GM12878 (cell line): ENCODE measurements around the gene SCN2B.

GRCh38 chr11:117828517-117829097, 4.1 kb upstream of the FXYD2 start:
- RAMPAGE, long total RNA: no peak
- RRBS, 2 experiments: 2 to 4% methylated on average over 4 to 6 of the region's 10 CpGs
CAGE:
- cytosol, long polyA minus RNA: no peak
- cytosol, long polyA plus RNA: no peak
- long polyA plus RNA: no peak
- nucleolus, long total RNA: no peak
- nucleus, long polyA plus RNA: no peak
- nucleus, long total RNA: no peak

GRCh38 chr11:117946814-117947233, 17.6 kb upstream of the TMPRSS13 start:
- RAMPAGE, long total RNA: no peak
- RRBS, 2 experiments: no CpG with 5 or more reads among the region's 2 CpGs
CAGE:
- cytosol, long polyA minus RNA: no peak
- cytosol, long polyA plus RNA: no peak
- long polyA plus RNA: no peak
- nucleolus, long total RNA: no peak
- nucleus, long polyA plus RNA: no peak
- nucleus, long total RNA: no peak

GRCh38 chr11:117993213-117993657, 7.0 kb downstream of the IL10RA start:
- RAMPAGE, long total RNA: no peak
- RRBS, 2 experiments: no CpG with 5 or more reads among the region's 6 CpGs
CAGE:
- cytosol, long polyA minus RNA: no peak
- cytosol, long polyA plus RNA: no peak
- long polyA plus RNA: no peak
- nucleolus, long total RNA: no peak
- nucleus, long polyA plus RNA: no peak
- nucleus, long total RNA: no peak

DNA sequence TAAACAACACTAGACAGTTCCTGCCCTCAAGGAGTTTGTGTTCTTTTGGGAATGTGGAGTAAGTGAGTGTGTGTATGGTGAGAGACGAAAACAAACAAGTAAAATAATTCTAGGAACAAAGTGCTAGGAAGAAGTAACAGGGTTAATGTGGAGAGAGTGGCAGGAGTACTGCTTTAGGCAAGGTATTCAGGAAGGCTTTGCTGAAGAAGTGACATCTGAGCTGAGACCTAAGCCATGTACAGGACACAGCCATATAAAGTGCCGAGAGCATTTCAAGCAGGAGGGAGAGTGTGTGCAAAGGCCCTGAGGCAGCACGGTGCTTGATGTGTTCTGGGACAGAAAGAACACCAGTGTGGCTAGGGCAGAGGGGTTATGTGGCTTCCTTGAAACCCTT, 11.5 kb downstream of the IL10RA start:
- RAMPAGE, long total RNA: no peak
- RRBS, 2 experiments: no CpG with 5 or more reads among the region's 3 CpGs
CAGE:
- cytosol, long polyA minus RNA: no peak
- cytosol, long polyA plus RNA: no peak
- long polyA plus RNA: no peak
- nucleolus, long total RNA: no peak
- nucleus, long polyA plus RNA: no peak
- nucleus, long total RNA: no peak

GRCh38 chr11:118176358-118176774, at the start of gene SCN2B:
Gene SCN2B (minus strand): TSS chr11:118176639.
- RAMPAGE, long total RNA: no peak
- RRBS, 2 experiments: no CpG with 5 or more reads among the region's 7 CpGs
CAGE:
- cytosol, long polyA minus RNA: no peak
- cytosol, long polyA plus RNA: no peak
- long polyA plus RNA: no peak
- nucleolus, long total RNA: no peak
- nucleus, long polyA plus RNA: no peak
- nucleus, long total RNA: no peak

DNA sequence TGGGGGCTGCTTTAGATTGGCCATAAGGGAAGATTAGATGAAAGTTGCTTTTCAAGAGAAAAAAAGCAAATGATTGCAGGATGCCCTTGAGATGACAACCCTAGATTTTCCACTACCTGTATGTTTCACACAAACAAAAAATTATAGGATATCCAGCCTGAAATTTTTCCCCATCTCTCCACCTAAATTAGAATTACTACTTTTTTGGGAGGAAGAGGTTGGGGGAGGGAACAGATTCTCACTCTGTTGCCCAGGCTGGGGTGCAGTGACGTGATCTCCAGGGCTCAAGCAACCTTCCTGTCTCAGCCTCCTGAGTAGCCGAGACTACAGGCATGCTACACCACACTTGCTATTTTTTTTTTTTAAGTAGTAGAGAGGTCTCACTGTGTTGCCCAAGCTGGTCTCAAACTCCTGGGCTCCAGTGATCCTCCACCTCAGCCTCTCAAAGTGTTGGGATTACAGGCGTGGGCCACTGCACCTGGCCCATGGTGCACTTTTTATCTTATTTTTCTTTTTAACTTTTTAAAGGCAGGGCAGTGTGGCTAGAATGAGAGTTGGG, 9.6 kb downstream of the JAML start:
- RAMPAGE, long total RNA: no peak
- RRBS, 2 experiments: no CpG with 5 or more reads among the region's 3 CpGs
CAGE:
- cytosol, long polyA minus RNA: no peak
- cytosol, long polyA plus RNA: no peak
- long polyA plus RNA: no peak
- nucleolus, long total RNA: no peak
- nucleus, long polyA plus RNA: no peak
- nucleus, long total RNA: no peak

DNA sequence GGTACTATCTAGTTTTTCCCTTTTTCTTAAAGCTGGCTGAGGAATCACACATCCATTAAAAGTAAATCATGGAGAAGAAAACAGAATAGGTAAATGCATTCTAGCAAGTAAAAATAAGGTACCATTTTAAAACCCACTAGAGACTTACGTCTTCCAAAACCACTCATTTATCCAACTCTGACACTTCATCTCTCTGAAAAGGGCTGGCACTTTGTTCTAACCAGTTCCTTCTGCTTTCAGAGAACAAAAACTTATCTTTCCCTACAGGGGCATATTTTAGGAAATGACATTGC, 11.3 kb downstream of the MPZL3 start:
- RAMPAGE, long total RNA: no peak
- RRBS, 2 experiments: no CpG with 5 or more reads among the region's 1 CpG
CAGE:
- cytosol, long polyA minus RNA: no peak
- cytosol, long polyA plus RNA: no peak
- long polyA plus RNA: no peak
- nucleolus, long total RNA: no peak
- nucleus, long polyA plus RNA: no peak
- nucleus, long total RNA: no peak

GRCh38 chr11:118263075-118263561, 979 bp downstream of the MPZL2 start:
- RAMPAGE, long total RNA: no peak
- RRBS, 2 experiments: no CpG with 5 or more reads among the region's 4 CpGs
CAGE:
- cytosol, long polyA minus RNA: no peak
- cytosol, long polyA plus RNA: no peak
- long polyA plus RNA: no peak
- nucleolus, long total RNA: no peak
- nucleus, long polyA plus RNA: no peak
- nucleus, long total RNA: no peak

- RAMPAGE, long total RNA: no peak
- RRBS, 2 experiments: no CpG with 5 or more reads among the region's 8 CpGs
CAGE:
- cytosol, long polyA minus RNA: no peak
- cytosol, long polyA plus RNA: no peak
- long polyA plus RNA: no peak
- nucleolus, long total RNA: no peak
- nucleus, long polyA plus RNA: no peak
- nucleus, long total RNA: no peak
These were observed 745 bp upstream of the MPZL2 start for GRCh38 chr11:118264798-118265285.

DNA sequence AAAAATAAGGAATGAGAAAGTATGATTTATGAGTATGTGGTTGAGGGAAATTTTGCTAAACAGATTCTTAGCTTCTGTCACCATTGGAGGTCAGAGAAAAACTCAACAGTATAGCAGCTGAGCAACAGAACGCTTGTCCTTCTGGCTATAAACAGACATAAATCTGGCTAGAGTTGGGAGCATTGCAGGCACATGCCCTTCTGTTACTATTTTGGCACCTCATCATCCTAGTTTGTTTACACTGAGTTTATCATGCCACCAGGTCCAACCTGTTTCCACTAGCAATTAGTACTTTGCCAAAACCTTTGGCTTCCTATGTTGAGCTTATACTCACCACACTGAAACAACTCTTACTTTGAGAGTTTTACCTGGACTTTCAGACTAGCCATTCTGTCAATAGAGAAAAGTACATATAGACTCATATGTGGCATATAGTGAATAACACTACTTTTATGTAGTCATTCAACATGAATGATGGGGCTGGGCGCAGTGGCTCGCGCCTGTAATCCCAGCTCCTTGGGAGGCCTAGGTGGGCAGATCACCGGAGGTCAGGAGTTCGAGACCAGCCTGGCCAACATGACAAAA, 7.0 kb downstream of the UBE4A start:
- RAMPAGE, long total RNA: no peak
- RRBS, 2 experiments: no CpG with 5 or more reads among the region's 6 CpGs
CAGE:
- cytosol, long polyA minus RNA: no peak
- cytosol, long polyA plus RNA: no peak
- long polyA plus RNA: no peak
- nucleolus, long total RNA: no peak
- nucleus, long polyA plus RNA: no peak
- nucleus, long total RNA: no peak

GRCh38 chr11:118435835-118436304, 422 bp upstream of the KMT2A start:
- RAMPAGE, long total RNA: no peak
- RRBS, 2 experiments: 1 to 2% methylated on average over 19 of the region's 41 CpGs
CAGE:
- cytosol, long polyA minus RNA: no peak
- cytosol, long polyA plus RNA: no peak
- long polyA plus RNA: no peak
- nucleolus, long total RNA: no peak
- nucleus, long polyA plus RNA: no peak
- nucleus, long total RNA: no peak

DNA sequence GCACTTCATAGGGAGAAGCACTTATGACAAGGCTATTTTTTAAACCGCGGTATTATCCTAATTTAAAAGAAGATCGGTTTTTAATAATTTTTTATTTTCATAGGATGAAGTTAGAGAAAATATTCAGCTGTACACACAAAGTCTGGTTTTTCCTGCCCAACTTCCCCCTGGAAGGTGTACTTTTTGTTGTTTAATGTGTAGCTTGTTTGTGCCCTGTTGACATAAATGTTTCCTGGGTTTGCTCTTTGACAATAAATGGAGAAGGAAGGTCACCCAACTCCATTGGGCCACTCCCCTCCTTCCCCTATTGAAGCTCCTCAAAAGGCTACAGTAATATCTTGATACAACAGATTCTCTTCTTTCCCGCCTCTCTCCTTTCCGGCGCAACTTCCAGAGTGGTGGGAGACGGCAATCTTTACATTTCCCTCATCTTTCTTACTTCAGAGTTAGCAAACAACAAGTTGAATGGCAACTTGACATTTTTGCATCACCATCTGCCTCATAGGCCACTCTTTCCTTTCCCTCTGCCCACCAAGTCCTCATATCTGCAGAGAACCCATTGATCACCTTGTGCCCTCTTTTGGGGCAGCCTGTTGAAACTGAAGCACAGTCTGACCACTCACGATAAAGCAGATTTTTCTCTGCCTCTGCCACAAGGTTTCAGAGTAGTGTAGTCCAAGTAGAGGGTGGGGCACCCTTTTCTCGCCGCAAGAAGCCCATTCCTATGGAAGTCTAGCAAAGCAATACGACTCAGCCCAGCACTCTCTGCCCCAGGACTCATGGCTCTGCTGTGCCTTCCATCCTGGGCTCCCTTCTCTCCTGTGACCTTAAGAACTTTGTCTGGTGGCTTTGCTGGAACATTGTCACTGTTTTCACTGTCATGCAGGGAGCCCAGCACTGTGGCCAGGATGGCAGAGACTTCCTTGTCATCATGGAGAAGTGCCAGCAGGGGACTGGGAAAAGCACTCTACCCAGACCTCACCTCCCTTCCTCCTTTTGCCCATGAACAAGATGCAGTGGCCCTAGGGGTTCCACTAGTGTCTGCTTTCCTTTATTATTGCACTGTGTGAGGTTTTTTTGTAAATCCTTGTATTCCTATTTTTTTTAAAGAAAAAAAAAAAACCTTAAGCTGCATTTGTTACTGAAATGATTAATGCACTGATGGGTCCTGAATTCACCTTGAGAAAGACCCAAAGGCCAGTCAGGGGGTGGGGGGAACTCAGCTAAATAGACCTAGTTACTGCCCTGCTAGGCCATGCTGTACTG, 3.2 kb upstream of the TTC36 start:
- RAMPAGE, long total RNA: no peak
- RRBS, 2 experiments: no CpG with 5 or more reads among the region's 11 CpGs
CAGE:
- cytosol, long polyA minus RNA: start-site peak on the plus strand centred at position 1,122 of the sequence, 8 bp wide, 18 reads
- cytosol, long polyA plus RNA: no peak
- long polyA plus RNA: no peak
- nucleolus, long total RNA: start-site peak on the minus strand centred at position 674 of the sequence, 61 bp wide, 5 reads; start-site peak on the minus strand centred at position 1,099 of the sequence, 69 bp wide, 7 reads
- nucleus, long polyA plus RNA: no peak
- nucleus, long total RNA: no peak

DNA sequence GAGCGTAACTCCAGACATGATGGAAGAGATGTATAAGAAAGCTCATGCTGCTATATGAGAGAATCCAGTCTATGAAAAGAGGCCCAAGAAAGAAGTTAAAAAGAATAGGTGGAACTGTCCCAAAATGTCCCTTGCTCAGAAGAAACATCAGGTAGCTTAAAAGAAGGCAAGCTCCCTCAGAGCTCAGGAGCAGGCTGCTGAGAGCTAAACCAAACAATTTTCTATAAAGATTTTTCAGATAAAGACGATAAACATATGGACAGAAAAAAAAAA, 4.4 kb downstream of the IFT46 start:
- RAMPAGE, long total RNA: no peak
- RRBS, 2 experiments: no CpG with 5 or more reads among the region's 2 CpGs
CAGE:
- cytosol, long polyA minus RNA: no peak
- cytosol, long polyA plus RNA: start-site peak on the plus strand centred at position 80 of the sequence, 5 bp wide, 8 and 17 reads in 2 replicates
- long polyA plus RNA: start-site peak on the plus strand centred at position 80 of the sequence, 5 bp wide, 22 and 21 reads in 2 replicates
- nucleolus, long total RNA: no peak
- nucleus, long polyA plus RNA: no peak
- nucleus, long total RNA: no peak

DNA sequence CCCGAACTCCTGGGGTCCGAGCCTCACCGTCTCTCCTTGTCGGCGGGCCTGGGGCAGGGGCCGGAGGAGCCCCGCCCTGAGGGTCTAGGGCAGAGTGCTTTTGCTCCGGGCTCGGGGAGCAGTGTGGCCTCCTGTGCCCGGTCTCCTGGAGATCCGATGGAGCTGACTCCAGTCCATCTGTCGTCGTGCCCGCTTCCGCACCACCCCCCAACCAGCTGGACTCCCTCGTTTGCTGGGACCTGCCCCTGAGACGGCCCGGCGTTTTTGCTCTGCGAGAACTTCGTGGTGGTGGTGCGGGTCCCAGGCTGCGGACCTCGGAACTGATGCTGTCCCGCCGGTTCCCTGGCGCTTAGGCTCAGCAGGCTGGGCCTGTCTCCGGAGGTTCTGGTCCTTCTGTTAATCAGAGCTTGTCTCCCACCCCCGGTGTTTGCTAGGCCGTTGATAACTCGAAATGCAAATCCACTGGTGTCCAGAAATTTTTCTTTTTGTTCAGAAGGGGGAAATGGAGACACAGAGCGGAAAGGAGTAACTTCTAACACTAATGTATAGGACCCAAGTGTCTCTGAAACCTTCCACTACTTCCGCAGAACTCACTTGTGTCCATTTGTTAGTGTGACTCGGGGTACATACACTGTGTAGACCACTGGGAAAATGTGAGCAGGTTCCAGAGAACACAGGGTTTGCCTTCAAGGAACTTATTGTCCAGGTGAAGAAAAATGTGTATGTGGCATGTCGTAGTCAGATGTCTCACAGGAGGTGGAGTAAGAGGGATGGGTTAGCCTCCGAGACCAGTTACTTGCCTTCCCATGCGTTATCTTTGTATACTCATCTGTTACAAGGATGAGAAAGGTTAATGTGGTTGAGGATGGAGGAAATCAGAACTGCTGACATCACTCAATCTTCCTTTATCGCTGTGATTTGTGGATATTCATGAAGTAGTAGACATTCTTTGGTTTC, 638 bp downstream of the ARCN1 start:
- RAMPAGE, long total RNA: no peak
- RRBS, 2 experiments: under 1 to 1% methylated on average over 12 to 19 of the region's 38 CpGs
CAGE:
- cytosol, long polyA minus RNA: no peak
- cytosol, long polyA plus RNA: no peak
- long polyA plus RNA: no peak
- nucleolus, long total RNA: no peak
- nucleus, long polyA plus RNA: no peak
- nucleus, long total RNA: no peak

GRCh38 chr11:118612117-118612930, 4.9 kb downstream of the PHLDB1 start:
- RAMPAGE, long total RNA: no peak
- RRBS, 2 experiments: 14 to 27% methylated on average over 4 of the region's 7 CpGs
CAGE:
- cytosol, long polyA minus RNA: no peak
- cytosol, long polyA plus RNA: no peak
- long polyA plus RNA: no peak
- nucleolus, long total RNA: no peak
- nucleus, long polyA plus RNA: no peak
- nucleus, long total RNA: no peak

DNA sequence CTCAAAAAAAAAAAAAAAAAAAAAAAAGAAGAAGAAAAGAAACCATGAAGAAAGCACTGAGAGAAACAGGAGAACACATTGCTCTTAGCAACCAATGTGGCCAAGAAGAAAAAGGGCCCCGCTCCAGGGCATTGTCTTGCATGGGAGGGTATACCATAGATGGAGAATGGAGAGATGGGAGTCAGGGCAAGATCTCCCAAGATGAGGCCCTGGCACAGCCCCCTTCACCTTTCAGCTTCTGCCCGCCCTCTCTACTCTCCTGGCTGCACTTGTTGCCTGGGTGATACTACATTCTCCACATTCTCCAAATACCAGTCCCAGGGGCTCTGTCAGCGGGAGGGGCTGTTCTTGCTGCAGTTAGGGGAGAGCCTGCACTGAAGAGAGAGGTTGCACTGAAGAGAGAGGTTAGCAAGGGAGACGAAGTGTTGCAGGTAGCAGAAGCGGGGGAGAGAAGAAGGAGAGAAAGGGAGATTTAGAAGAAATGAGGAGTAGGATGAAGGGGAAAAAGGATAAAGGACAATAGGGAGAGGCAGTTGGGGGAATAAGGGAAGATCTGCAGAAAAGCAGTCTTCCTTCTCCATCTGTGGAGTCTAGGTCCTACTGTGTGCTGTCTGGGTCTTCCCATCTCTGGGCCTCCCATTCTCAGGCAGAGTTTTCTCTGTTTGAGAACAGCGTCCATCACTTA, 7.9 kb downstream of the PHLDB1 start:
- RAMPAGE, long total RNA: no peak
- RRBS, 2 experiments: no CpG with 5 or more reads among the region's 6 CpGs
CAGE:
- cytosol, long polyA minus RNA: no peak
- cytosol, long polyA plus RNA: no peak
- long polyA plus RNA: no peak
- nucleolus, long total RNA: no peak
- nucleus, long polyA plus RNA: no peak
- nucleus, long total RNA: no peak

GRCh38 chr11:118699390-118699952, 20.0 kb upstream of the TREH start:
- RAMPAGE, long total RNA: no peak
- RRBS, 2 experiments: no CpG with 5 or more reads among the region's 3 CpGs
CAGE:
- cytosol, long polyA minus RNA: no peak
- cytosol, long polyA plus RNA: no peak
- long polyA plus RNA: no peak
- nucleolus, long total RNA: no peak
- nucleus, long polyA plus RNA: no peak
- nucleus, long total RNA: no peak

GRCh38 chr11:118762616-118763019, 28.3 kb downstream of the DDX6 start:
- RAMPAGE, long total RNA: no peak
CAGE:
- cytosol, long polyA minus RNA: no peak
- cytosol, long polyA plus RNA: no peak
- long polyA plus RNA: no peak
- nucleolus, long total RNA: no peak
- nucleus, long polyA plus RNA: no peak
- nucleus, long total RNA: no peak

DNA sequence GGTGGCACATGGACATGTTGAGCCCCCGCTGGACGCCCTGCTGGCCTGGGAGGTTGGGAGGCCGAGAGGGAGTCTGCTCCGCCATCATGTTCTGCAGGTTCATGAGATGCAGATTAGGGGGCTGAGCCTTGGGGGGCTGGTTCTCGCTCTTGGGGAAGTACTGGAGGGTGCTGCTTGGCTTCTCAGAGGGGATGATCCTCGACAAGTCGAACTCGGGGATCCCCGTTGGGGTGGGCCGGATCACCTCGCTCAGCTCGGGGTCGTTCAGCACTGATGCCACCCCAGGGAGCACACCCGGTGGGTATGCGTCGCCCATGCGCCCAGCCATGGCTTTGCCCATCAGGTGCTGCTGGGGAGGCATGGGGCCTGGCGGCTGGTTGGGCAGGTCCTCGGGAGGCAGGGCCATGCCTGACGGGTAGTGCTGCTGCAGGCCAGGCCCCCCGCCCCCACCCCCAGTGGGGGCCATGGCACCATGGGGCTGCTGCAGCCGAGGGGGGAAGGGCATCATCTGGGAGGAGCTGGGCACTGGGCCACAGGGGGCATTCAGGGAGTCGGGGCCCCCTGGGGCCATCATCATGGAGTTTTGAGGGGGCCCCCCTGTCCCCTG, 15.1 kb downstream of the CXCR5 start:
- RAMPAGE, long total RNA: no peak
- RRBS, 2 experiments: 50 to 63% methylated on average over 5 of the region's 23 CpGs
CAGE:
- cytosol, long polyA minus RNA: no peak
- cytosol, long polyA plus RNA: no peak
- long polyA plus RNA: no peak
- nucleolus, long total RNA: no peak
- nucleus, long polyA plus RNA: no peak
- nucleus, long total RNA: no peak

DNA sequence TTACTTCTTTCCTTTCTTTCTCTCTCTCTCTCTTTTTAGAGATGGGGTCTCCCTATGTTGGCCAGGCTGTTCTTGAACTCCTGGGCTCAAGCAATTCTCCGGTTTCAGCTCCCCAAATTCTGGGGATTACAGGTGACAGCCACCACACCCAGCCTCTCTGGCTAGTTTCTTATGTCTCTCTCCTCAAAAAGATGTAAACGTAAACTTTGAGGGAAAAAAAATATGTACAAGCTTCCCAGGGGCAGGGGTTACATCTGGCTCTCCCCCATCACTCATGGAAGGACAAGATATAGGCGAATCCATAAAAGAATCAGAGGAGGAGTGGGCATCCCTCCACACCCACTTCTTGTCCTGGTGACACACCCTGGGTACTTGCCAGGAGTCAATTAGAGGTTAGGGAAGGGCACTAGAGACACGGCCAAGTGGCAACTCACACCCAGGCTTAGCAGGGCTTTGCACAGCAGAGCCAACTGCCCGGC, 19.0 kb downstream of the BCL9L start:
- RAMPAGE, long total RNA: no peak
- RRBS, 2 experiments: no CpG with 5 or more reads among the region's 5 CpGs
CAGE:
- cytosol, long polyA minus RNA: no peak
- cytosol, long polyA plus RNA: no peak
- long polyA plus RNA: no peak
- nucleolus, long total RNA: no peak
- nucleus, long polyA plus RNA: no peak
- nucleus, long total RNA: no peak